ENCODE data around the genes H1-6, POM121L2 and H2AC16.

- PRO-cap, 3 experiments = no peak in any of the 3 experiments
- RAMPAGE, long total RNA = no peak
- RRBS, 2 experiments = 91 to over 99% methylated on average over 5 of the region's 15 CpGs
These were observed at the start of gene H1-6 for GRCh38 chr6:26107959-26108249. H1-6 (minus strand) TSS chr6:26108135.

GRCh38 chr6:26118991-26119480, 4.7 kb downstream of the H2BC4 start:
- PRO-cap, 3 experiments = no peak in any of the 3 experiments
- RAMPAGE, long total RNA = no peak
- RRBS, 2 experiments = no CpG with 5 or more reads among the region's 7 CpGs

- PRO-cap, 3 experiments = no peak in any of the 3 experiments
- RAMPAGE, long total RNA = no peak
- RRBS, 2 experiments = no CpG with 5 or more reads among the region's 8 CpGs
These were observed 2.1 kb upstream of the H4C5 start for GRCh38 chr6:26202251-26202783.

GRCh38 chr6:26223650-26224778, 921 bp upstream of the H3C6 start:
- PRO-cap, 3 experiments = peak in 2 of 3 experiments; most common plus-strand start chr6:26224236 (in 1); most common minus-strand start chr6:26224025 (in 2)
- RAMPAGE, long total RNA = start-site peak on the plus strand at chr6:26224177-26224253, 143 and 31 reads in 2 replicates
- RRBS, 2 experiments = no CpG with 5 or more reads among the region's 29 CpGs

GRCh38 chr6:26319309-26320108, 34.2 kb upstream of the H4C8 start:
- PRO-cap, 3 experiments = no peak in any of the 3 experiments
- RAMPAGE, long total RNA = no peak
- RRBS, 2 experiments = 36 to 50% methylated on average over 5 of the region's 23 CpGs

- PRO-cap, 3 experiments = no peak in any of the 3 experiments
- RAMPAGE, long total RNA = no peak
- RRBS, 2 experiments = no CpG with 5 or more reads among the region's 17 CpGs
These were observed 33.6 kb upstream of the BTN3A2 start for GRCh38 chr6:26331421-26331788.

- PRO-cap, 3 experiments = no peak in any of the 3 experiments
- RAMPAGE, long total RNA = no peak
- RRBS, 2 experiments = no CpG with 5 or more reads among the region's 8 CpGs
These were observed 15.7 kb upstream of the HMGN4 start for GRCh38 chr6:26522489-26522752.

GRCh38 chr6:26613594-26614605, 17.1 kb downstream of the ABT1 start:
- PRO-cap, 3 experiments = no peak in any of the 3 experiments
- RAMPAGE, long total RNA = no peak
- RRBS, 2 experiments = 9 to 11% methylated on average over 11 of the region's 67 CpGs

DNA sequence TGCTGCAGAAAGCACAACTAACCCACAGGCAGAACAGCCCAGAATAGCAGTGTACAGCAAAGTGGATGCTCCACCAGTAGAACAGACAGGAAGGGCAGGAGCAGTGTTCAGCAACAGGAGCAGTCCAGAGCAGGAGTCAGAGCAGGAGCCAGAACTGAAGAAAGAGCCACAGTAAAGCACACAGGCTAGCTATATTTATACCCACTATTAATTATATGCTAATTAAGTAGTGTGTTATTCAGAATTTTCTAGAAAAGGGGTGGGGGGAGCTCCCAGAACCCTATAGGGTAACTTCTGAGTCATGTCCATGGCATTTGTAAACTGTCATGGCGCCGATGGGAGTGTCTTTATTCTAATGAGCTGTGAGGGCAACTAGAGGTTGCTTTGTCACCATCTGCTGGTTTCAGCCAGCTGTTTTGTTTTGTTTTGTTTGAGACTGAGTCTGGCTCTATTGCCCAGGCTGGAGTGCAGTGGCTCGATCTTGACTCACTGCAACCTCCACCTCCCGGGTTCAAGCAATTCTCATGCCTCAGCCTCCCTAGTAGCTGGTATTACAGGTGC, 17.5 kb downstream of the H2BC11 start:
- PRO-cap, 3 experiments = no peak in any of the 3 experiments
- RAMPAGE, long total RNA = no peak
- RRBS, 2 experiments = no CpG with 5 or more reads among the region's 4 CpGs

DNA sequence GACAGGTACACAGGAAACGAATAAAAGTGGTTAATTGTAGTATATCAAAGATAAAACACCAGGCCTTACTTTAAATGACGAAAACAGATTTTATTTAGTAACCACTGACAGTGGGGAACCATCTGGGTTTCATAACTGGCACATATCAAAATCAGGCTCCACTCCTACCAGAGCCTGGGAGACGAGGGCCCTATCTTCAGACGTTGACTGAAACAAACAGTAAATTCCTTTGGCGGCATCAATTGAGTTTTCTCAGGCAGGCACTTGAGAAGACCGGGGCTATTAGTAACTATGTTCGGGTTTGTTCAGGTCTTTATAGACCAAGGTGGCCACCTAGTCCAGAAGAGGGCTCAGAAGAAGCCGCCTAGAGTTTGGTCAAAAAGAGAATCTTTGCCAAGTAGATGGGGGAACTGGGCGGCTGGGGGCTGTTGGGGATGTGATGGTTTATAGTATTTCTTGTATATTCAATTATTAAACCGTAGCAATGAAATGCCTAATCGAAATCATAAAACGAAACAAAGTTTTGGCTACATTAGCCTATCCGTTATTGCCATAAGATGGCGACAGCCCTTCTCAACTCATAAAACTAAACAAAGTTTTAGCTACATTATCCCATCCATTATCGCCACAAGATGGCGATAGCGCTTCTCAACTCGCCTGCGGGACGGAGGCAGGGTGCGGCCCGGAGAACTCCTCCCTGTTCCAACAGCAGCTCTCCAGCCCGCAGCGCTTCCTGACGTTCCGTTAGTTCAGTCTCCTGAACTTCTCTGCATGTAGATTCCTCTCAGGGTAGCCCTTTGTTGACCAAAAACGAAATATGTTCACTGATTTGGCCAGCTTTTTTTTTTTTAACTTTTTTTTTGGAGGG, 5.8 kb downstream of the H2BC11 start:
- PRO-cap, 3 experiments = no peak in any of the 3 experiments
- RAMPAGE, long total RNA = no peak
- RRBS, 2 experiments = no CpG with 5 or more reads among the region's 27 CpGs

DNA sequence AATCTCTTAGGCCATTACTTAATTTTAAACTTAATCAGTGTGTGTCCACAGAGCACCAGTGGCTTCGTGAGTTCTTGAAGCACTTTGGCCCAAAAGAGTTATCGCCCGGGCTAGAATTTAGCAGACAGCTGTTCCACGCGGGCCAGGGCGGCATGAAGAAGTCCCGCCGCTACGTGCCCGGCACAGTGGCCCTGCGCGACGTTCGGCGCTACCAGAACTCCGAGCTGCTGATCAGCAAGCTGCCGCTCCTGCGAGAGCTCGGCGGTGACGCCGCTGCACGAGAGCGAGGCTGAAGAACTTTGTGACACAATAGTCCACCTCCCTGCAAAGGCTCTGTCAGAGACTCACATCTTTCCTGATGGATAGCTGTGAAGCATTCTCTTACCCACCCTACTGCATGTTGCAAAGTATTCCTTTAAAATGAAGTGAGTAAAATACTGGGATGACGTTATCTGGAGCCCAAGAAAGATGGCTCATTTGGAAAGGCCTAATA, 919 bp downstream of the H2AC11 start:
- PRO-cap, 3 experiments = peak in 1 of 3 experiments; most common minus-strand start position 221 of the sequence (in 1)
- RAMPAGE, long total RNA = no peak
- RRBS, 2 experiments = 7 to 10% methylated on average over 8 of the region's 25 CpGs

GRCh38 chr6:27238394-27239305, 8.9 kb upstream of the PRSS16 start:
- PRO-cap, 3 experiments = no peak in any of the 3 experiments
- RAMPAGE, long total RNA = no peak
- RRBS, 2 experiments = no CpG with 5 or more reads among the region's 34 CpGs

GRCh38 chr6:27295162-27295740, 16.8 kb downstream of the POM121L2 start:
- PRO-cap, 3 experiments = no peak in any of the 3 experiments
- RAMPAGE, long total RNA = no peak
- RRBS, 2 experiments = no CpG with 5 or more reads among the region's 17 CpGs

GRCh38 chr6:27312198-27313043, at the start of gene POM121L2:
POM121L2 (minus strand) TSS chr6:27312273.
- PRO-cap, 3 experiments = no peak in any of the 3 experiments
- RAMPAGE, long total RNA = no peak
- RRBS, 2 experiments = 2 to 5% methylated on average over 11 of the region's 67 CpGs

DNA sequence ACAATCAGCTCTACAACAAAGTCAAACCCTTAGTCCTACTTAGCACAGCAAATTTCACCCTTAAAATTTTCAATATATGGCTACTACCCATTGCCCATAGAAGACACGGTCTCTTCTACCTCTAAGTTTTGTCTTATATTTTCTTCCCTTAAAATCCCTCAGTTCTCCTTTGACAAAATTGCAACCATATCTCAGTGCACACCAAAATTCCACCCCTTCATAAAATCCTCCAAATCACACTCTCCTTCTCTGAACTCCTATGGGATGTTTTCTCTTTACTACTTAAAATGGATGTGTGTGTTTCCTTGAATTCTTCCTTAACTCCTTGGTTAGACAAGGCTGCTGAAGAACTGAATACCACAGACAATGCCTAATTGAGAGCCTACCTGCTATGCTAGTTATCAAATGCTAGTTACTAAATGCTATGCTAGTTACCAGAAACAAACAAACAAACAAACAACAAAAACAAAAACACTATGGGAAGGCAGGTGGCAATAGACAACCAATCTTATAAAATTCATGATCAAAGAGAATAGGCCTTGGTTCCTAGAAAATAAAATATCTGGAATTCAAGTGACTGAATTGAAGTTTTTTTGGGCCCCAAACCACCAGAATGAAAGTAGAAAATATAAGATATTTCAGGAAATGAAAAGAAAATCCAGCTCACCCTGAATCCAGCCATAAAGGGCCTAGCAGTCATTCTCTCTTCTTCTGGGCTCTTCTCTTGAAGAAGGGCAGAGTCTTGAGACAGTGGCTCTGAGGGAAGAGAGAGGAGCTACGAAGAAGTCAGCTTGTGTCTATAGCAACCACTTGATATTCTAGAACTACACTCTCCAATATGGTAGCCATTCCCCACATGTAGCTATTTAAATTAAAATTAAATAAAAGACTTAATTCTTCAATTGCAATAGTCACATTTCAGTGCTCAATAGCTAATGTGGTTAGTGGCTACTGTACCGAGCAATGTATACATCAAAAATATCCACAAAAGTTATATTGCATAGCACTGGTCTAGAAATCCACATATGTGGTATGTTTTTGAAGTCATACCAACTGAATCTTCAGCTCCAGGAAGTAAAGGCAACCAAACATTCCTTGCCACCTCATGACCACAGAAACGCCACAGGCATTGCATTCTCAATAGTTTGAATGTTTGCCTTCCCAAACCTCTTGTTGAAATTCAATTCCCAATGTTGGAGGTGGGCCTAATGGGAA, 18.7 kb upstream of the ZNF391 start:
- PRO-cap, 3 experiments = no peak in any of the 3 experiments
- RAMPAGE, long total RNA = no peak
- RRBS, 2 experiments = no CpG with 5 or more reads among the region's 4 CpGs

DNA sequence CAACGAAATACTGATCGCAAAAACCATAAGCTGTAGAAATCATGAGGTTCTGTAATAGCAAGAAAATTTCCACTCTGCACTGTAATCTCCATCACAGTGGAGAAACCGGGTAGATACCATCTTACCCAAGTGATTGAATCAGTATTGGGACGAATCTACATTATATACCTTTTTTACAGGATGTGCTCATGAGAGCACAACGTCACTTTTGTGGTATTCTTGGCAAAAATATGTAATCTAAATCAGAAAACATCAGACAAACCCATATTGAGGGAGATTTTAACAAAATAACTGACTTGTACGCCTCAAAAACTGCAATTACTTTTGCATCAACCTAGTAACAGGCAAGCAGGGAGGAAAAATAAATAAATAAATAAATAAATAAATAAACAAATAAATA, 6.9 kb upstream of the ZNF184 start:
- PRO-cap, 3 experiments = no peak in any of the 3 experiments
- RAMPAGE, long total RNA = no peak
- RRBS, 2 experiments = no CpG with 5 or more reads among the region's 6 CpGs

GRCh38 chr6:27503360-27503989, 30.6 kb upstream of the ZNF184 start:
- PRO-cap, 3 experiments = no peak in any of the 3 experiments
- RAMPAGE, long total RNA = no peak
- RRBS, 2 experiments = no CpG with 5 or more reads among the region's 21 CpGs

- PRO-cap, 3 experiments = no peak in any of the 3 experiments
- RAMPAGE, long total RNA = no peak
- RRBS, 2 experiments = no CpG with 5 or more reads among the region's 17 CpGs
These were observed 74.7 kb upstream of the ZNF184 start for GRCh38 chr6:27547471-27548149.

- PRO-cap, 3 experiments = no peak in any of the 3 experiments
- RAMPAGE, long total RNA = no peak
- RRBS, 2 experiments = no CpG with 5 or more reads among the region's 9 CpGs
These were observed 81.1 kb downstream of the H2BC13 start for GRCh38 chr6:27726600-27726979.

DNA sequence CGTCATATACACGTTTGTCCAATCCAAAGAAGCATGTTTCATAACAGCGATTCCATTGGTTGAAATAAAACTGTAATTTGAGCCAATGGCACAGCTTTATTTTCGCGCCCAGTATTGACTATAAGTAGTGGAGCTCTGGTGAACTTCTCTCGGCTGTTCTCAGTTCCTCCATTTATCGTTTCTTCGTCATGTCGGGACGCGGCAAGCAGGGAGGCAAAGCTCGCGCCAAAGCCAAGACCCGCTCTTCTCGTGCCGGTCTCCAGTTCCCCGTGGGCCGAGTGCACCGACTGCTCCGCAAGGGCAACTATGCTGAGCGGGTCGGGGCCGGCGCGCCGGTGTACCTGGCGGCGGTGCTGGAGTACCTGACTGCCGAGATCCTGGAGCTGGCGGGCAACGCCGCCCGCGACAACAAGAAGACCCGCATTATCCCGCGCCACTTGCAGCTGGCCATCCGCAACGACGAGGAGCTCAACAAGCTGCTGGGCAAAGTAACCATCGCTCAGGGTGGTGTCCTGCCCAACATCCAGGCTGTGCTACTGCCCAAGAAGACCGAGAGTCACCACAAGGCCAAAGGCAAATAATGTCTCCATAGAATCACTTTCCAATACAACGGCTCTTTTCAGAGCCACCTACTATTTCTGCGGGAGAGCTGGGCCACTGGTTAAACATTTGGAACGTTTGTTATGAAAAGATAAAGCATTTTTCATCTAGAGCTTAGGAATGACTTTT, at the start of gene H2AC16:
Gene H2AC16, plus strand, starts transcription at position 151 of the 729 bp plus-strand sequence.
- PRO-cap, 3 experiments = peak in 3 of 3 experiments; most common plus-strand start position 152 of the sequence (in 2)
- RAMPAGE, long total RNA = no peak
- RRBS, 2 experiments = no CpG with 5 or more reads among the region's 45 CpGs

Data from skeletal muscle tissue (tissue), 7 donors.